Cardiac fibroblast (primary cell): ENCODE results near the genes RIPOR1, PARD6A, THAP11 and PSKH1.

- RRBS = no CpG with 5 or more reads among the region's 10 CpGs
Observed at GRCh38 chr16:67240861-67241957, 6.1 kb downstream of the FHOD1 start.

DNA sequence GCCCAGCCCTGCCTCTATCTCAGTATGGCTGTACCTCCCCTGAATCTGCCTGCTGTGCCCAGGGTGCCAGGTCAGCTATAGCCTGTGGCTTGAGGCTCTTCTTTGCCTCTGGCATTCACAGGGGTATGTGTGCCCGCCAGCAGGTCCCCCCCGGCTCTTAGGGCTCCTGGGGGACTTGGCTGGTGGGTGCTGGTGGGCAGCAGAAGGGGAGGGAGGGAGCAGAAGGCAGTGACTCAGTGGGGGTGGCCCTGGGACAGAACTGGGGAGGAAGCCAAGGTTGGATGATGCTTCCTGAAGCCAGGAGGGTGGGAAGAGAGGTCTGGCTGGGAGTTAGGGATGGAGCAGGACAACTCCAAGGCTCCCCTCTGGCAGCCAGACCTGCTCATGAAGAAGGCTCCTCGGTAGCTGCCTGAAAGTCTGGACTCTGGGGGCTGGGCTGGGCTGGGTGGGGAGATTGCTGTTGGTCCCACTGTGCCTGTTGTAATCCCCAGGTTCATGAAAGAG lies 1.4 kb upstream of the PLEKHG4 start:
- RRBS = no CpG with 5 or more reads among the region's 3 CpGs

DNA sequence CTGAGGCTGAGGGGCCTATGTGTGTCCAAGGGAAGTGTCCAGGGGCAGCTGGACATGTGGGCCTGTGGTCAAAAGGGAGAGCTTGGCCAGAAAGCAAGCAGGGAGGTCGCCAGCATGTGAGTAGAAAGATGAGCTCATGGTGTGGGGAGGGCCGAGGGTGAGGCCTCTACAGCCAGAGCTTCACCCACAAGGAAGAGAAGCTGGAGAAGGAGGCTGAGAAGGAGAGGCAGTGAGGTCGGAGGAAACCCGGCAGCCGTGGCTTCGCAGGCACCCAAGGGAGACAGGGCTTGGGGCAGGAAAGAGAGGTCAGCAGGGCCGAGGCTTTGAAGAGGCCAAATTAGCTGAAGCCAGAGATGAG lies 4.0 kb upstream of the HSD11B2 start:
- RRBS = no CpG with 5 or more reads among the region's 7 CpGs

GRCh38 chr16:67459986-67460718 lies 20.8 kb downstream of the ATP6V0D1 start:
- RRBS = no CpG with 5 or more reads among the region's 8 CpGs

GRCh38 chr16:67483765-67484166 lies 419 bp upstream of the AGRP start:
- RRBS = no CpG with 5 or more reads among the region's 4 CpGs

- RRBS = 60% methylated on average over 1 of the region's 8 CpGs
Observed at GRCh38 chr16:67527807-67528184, 833 bp upstream of the RIPOR1 start.

GRCh38 chr16:67528185-67529334 lies at the start of gene RIPOR1:
RIPOR1 (plus strand) TSS chr16:67528829.
- RRBS = 7% methylated on average over 58 of the region's 94 CpGs

DNA sequence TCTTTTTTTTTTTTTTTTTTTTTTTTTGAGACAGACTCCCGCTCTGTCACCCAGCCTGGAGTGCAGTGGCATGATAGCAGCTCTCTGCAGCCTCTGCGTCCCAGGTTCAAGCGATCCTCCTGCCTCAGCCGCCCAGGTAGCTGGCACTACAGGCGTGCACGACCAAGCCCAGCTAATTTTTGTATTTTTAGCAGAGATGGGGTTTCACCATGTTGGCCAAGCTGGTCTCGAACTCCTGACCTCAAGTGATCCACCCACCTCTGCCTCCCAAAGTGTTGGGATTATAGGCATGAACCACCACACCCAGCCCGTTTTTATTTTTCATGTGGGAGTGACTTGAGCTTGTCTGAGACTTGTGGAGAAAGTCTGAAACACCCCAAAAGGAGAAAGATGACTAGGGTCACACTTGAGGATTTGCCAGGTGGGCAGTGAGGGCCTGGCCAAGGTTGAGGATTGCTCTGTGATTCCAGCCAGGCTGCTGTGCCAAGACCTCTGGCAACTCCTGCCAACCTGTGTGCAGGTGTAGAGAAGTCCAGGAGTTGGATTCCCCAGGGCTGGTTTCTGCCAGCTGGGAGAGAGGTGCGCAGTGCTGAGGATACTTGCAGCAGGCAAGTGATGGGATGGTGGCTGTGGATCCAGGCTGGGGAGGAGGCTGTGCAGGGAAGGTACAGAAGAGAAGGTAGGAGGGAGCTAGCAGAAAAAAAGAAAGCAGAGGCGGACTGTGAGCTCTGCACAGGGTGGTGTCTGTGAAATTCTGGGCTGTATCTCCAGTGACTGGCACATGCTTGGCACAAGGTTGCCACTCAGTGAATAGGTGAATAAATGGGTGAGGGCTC lies 6.4 kb downstream of the RIPOR1 start:
- RRBS = no CpG with 5 or more reads among the region's 10 CpGs

GRCh38 chr16:67547569-67548564 lies 14.5 kb upstream of the CTCF start:
- RRBS = no CpG with 5 or more reads among the region's 14 CpGs

- RRBS = 14% methylated on average over 1 of the region's 8 CpGs
Observed at GRCh38 chr16:67552147-67553095, 9.9 kb upstream of the CTCF start.

GRCh38 chr16:67660075-67661186 lies at the start of gene PARD6A:
PARD6A (plus strand) TSS chr16:67660960.
- RRBS = 2% methylated on average over 35 of the region's 104 CpGs

DNA sequence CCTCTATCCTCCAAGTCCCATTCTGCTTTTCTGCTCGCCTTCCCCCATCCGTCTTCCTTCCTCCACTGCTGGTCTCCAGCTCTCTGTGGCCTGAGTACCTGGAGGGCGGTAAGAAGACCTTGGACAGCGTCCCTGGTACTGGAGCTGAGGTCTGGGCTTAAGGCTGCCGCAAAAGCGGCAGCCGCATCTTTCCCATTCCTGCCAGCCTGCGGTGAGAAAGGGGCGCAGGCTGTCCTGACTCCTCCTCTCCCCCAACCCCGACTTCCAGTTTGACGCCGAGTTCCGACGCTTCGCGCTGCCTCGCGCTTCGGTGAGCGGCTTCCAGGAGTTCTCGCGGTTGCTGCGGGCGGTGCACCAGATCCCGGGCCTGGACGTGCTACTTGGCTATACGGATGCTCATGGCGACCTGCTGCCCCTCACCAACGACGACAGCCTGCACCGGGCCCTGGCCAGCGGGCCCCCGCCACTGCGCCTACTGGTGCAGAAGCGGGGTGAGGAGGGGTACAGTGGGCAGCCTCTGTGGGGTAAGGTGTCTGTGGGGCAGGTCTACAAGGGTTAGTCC lies 508 bp downstream of the PARD6A start:
- RRBS = 11% methylated on average over 6 of the region's 35 CpGs

DNA sequence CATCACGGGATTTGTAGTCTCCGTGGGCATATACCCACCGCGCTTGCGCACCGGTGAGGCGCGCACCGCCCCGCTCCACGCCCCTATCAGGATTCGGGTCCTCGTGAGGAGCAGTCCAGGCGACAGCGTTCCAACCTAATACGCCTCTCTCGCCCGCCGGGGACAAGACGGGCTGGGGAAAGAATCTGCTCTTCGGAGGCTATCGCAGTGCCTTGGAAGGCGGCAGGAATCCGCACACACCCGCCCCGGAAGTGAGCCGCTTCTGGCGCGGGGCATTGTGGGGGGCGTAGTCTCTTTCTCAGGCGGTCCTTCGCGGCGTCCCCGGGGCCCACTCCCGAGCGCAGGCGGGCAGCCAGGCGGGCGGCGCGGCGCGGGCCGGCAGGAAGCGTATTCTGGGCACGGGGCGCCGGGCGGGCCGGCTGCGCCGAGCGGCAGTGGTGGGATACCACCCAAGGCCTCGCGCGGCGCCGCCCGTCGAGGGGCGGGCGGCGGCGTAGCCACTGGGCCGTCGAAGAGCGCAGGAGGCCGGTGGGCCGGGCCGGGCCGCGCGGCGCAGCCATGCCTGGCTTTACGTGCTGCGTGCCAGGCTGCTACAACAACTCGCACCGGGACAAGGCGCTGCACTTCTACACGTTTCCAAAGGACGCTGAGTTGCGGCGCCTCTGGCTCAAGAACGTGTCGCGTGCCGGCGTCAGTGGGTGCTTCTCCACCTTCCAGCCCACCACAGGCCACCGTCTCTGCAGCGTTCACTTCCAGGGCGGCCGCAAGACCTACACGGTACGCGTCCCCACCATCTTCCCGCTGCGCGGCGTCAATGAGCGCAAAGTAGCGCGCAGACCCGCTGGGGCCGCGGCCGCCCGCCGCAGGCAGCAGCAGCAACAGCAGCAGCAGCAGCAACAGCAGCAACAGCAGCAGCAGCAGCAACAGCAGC lies at the start of gene THAP11:
THAP11 (plus strand) TSS at position 324 of the 931 bp plus-strand sequence.
- RRBS = 2% methylated on average over 41 of the region's 109 CpGs

DNA sequence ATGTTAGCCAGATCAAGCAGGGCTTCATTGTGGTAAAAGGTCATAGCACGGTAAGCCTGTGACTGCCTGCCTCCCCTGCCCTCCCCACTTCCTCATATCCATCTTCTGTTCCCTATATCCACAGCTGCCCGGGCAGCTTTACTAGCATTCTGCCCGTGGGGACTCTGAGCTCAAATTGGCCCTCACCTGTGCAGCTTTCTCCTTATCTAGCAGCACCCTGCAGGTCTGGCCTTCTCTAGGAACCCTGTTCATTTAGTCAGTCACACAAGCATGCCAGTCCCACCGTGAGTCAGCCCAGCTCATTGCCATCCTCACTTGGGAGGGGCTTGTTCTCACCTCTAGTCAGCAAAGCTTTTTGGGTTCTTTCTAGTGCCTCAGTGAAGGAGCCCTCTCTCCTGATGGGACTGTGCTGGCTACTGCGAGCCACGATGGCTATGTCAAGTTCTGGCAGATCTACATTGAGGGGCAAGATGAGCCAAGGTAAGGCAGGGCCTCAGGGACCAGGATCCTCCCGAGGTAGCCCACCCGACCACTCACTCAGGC lies 5.0 kb downstream of the EDC4 start:
- RRBS = no CpG with 5 or more reads among the region's 8 CpGs

DNA sequence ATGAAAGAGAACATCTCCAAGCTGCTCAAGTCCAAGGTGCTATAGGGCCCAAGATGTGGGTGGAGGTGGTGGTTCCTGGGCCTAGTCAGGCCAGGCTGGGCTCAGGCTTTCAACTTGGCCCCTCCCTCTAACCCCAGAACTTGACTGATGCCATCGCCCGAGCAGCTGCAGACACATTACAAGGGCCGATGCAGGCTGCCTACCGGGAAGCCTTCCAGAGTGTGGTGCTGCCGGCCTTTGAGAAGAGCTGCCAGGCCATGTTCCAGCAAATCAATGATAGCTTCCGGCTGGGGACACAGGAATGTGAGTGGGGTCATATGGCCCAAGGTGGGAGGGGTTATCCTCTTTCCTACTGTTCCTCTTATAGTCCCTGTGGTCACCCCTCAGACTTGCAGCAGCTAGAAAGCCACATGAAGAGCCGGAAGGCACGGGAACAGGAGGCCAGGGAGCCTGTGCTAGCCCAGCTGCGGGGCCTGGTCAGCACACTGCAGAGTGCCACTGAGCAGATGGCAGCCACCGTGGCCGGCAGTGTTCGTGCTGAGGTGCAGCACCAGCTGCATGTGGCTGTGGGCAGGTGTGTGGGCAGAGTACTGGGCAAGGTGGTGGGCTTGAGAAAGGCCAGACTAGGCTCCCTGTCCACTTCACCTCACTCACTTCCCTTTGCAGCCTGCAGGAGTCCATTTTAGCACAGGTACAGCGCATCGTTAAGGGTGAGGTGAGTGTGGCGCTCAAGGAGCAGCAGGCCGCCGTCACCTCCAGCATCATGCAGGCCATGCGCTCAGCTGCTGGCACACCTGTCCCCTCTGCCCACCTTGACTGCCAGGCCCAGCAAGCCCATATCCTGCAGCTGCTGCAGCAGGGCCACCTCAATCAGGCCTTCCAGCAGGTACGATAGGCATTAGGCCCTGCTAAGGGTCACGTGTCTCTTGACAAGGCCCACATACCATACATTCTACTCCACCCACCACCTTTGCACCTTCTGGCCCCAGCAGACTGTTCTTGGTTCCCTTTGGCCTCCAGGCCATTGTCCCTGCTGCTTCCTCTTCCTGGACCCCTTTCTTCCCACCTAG lies 2.1 kb upstream of the NRN1L start:
- RRBS = 7% methylated on average over 1 of the region's 20 CpGs

DNA sequence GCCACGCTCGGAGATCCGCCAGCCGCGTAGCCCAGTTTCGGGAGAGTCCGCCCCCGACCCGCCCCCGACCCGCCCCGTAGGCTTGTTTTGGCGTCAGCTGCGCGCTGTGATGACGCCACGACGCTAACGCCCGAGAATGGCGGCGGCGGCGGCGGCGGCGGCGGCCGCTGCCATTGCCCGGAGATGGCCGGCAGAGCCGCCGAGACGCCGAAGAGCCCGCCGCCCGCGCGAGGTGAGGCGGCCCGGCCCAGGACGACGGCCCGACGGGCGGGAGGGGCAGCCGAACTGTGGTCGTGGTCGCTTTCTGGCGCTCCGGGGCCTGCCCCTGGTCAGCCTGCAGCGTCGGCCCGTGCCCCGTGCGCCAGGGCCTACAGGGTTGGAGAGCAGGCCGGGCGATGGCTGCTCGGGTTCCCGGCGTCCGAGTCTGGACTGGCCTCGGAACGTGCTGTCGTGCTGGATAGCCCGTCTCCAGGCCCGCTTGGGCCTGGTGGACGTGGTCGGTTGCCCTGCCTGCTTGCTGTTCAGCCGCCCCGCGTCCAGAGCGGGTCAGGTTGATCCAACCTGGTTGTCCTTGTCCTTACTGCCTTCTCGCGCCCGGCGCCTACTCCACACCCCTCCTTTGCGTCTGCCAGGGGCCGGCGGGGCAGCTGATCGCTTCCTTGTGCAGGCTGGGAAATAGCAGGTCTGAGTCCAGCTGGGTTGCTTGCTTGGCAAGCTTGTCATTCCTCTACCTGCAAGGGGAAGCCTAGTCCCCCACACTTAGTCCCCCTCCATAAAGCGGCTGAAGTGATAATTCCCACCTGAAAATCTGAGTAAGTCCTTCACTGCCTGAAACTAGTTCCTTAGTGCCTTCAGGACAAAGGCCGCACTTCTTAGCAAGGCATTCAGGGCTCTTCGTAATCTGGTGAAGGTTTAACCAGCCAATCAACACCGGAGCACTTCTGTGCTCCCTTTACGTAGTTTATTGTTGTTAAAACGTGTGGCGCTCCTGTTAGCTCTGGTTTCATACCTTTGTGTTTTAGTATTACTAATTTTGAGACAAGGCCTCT lies at the start of gene PSKH1:
PSKH1 (plus strand) TSS at position 115 of the 1,049 bp plus-strand sequence.
- RRBS = under 1% methylated on average over 28 of the region's 89 CpGs

DNA sequence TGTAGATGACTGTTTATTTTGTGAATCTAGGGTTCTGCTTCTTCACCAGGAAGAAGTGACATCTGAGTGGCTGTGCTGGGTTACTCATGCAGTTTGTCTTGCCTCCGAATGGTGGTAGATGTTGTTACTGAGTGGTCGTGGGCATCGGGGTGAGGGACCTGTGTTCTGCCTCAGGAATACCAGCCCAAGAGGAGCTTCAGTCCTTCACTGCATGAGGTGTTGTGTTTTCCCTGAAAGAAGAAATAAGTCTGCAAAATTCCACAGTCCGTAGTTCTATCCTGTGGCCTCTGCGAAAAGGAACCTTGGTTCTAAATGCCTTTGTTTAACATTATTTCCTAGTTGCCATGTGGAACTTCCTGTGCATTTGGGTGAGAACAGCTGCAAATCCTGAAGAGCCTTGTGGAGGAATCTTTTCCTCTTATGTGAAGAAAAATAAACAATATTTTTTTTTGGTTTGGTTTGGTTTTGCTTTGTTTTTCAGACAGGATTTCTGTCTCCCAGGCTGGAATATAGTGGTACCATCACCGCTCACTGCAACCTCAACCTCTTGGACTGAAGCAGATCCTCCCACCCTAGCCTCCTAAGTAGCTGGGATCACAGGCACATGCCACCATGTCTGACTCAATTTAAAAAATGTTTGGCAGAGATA lies 9.8 kb downstream of the PSKH1 start:
- RRBS = no CpG with 5 or more reads among the region's 6 CpGs

GRCh38 chr16:67931212-67931746 lies 383 bp downstream of the CTRL start:
- RRBS = no CpG with 5 or more reads among the region's 6 CpGs

DNA sequence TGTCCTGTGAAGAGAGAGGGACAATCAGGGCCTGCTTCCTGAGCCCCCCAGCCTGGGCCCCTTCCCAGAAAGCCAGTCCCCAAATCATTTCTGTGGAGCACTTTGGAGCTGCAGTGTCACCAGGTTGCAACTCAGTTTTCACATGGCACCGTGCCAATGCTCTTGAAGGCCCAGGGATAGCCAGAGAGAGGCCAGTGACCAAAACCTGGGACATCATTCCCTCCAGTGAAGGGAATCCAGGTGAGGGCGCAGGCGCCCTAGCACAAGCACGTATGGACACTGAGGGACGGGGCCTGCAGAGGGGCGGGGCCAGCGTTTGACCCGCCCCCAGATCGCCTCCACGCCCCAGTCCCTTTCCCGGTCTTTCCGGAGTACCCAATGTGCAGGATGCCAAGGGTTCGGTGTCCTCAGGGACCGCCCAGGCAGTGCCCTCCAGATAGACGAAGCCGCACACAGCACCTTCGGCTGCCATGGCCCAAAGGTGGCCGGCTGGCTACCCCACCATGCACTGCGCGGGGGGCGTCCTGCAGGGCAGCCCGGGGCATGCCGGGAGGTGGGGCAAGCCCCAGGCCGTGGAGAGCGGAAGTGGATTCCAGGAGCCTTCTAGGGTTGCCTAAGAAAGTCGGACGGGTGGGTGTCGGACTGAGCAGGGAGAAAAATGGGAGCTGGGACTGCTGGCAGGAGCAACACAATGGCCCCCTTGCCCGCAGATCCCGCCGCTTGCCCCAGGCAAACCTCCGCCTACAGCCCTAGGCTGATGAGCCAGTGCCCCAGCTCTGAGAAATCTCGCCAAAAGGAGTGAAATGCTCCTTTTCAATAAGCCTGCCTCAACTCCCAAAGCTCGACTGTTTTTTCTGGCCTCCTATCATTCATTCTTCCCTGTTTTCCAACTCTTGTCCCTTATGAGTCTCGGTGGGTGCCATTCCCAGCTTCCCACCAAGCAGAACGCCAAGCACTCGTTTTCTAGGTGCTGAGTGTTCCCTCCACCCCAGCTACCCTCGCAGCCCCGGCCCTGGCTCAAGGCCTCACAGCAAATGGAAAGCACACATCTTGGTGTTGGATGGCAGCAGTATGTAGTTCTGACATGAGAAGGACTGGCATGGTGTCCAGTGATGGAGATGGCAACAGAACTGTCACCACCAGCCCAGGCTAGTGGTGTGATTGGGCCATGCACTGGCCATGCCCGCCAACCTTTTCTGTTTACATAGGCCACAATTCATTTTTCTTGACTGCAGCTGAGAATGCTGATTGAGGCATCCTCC lies 4.5 kb downstream of the SLC12A4 start:
- RRBS = 27% methylated on average over 5 of the region's 40 CpGs

DNA sequence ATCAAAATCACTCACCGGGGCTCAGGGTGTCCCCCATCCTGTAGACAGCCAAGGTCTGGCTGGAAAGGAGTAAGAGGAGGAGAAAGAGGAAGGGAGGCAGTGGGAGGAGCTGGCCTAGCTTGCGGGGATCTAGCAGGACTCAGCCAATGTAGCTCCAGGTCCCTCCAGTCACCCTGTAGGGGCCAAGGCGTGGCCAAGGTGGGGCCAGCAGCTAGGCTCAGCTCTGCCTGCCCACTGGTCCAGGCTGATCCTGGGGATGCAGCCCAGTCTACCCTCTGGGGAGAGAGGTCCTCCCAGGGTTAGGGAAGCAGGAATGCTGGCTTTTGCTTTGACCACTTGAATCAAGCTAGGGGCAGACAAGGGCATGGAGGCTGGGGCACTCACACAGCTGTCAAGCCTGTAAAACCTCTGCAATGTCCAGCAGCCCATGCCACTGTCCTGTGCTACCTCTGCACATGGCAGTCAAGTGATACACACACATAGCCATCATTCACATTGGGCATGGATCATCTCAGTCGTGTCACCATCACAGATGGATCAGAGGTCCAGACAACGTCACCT lies 1.6 kb downstream of the SLC12A4 start:
- RRBS = no CpG with 5 or more reads among the region's 5 CpGs